Skin of body (tissue), 2 donors: ENCODE measurements around a stretch of chr13.

GRCh38 chr13:32060371-32061198 is 29.0 kb downstream of the FRY start:
- RAMPAGE, long total RNA = no peak

DNA sequence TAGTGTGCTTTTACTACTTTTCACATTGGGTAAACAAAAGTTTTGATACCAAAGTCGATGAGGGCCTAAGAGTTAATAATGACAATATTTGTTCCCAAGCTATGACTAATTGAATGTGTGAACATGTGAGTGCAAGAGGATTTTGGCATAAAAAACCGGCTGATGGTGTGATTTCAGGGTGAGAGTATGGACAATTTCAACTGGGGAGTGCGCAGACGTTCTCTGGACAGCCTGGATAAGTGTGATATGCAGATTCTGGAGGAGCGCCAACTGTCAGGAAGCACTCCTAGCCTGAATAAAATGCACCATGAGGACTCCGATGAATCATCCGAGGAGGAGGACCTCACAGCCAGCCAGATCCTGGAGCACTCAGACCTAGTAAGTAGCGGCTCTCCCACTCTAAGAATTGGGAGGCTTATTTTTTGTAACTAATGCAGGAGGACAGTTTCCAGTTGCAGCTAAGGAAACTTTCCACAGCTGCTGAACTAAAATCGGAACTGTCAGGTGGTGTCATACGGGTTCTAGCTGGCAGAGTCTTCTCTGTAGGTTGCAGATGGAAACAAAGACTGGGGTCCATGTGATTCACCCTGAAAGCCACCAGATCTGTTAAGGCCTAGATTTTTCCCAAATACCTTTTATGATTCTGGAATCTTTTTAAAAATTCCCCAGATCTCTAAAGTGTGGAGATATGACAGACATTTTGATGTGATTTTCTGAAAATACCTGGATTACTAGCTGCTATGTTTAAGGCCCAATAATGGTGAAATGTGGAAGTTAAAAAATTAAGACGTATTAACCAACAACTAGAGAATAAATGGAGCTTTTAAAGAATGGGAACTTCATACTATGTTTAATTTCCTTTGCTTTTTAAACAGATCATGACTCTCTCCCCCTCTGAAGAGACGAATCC is 53.5 kb downstream of the ZAR1L start:
- RAMPAGE, long total RNA = no peak

GRCh38 chr13:32505702-32506640 is 32.6 kb downstream of the N4BP2L2 start:
- RAMPAGE, long total RNA = no peak

- RAMPAGE, long total RNA = no peak
Measured at GRCh38 chr13:32535508-32536553, 2.8 kb downstream of the N4BP2L2 start.

DNA sequence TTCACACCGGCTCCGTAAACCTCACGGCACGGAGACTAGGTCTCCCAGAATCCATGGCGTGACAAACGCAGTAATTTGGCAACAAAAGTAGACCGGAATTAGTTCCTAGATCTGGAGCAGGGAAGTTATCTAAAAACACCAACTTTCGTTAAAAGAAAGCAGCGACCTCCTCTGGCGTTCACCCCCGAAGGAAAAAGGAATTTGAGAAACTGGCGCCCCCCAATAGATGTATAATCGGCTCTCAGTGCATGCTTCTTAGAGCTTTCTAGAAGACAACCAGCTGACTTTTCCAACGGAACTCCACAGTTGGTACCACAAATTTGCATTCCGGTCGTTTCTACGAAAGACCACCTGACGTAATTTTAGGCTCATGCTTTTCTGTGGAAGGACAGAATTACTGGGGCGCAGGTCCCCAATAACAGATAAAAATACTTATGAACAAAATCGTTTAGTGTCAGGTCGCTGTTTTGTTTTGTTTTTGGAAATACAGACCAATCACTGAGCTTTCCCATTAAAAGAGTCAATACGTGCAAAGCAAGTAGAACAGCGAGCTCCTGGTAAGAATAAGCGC is 356 bp upstream of the N4BP2L2 start:
- RAMPAGE, long total RNA = no peak

DNA sequence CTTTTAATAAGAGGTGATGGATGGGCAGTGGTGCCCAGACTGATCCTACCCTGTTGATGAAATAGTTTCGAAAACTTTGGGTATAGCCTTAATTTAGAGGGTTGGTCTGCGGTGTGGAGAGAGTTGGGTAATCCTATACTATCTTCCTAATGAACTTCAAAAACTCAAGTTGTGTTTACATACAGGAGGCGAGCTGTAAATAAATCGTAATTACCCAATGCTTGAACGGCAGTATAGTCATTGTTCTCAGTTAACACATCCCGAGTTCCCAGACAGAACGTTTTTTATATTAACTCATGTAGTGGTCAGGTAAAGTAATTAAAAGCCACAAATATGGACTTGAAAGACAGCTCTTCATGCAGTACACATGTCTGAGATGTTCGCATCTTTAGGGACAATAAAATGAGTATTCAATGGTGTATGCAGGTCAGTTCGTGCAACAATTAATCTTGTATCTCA is 1.5 kb downstream of the PDS5B start:
- RAMPAGE, long total RNA = no peak

GRCh38 chr13:32745775-32746217 is 159.5 kb downstream of the PDS5B start:
- RAMPAGE, long total RNA = no peak

- RAMPAGE, long total RNA = no peak
Measured at GRCh38 chr13:33109371-33110158, 93.3 kb downstream of the KL start.

- RAMPAGE, long total RNA = no peak
Measured at GRCh38 chr13:33186741-33187261, 98.8 kb downstream of the STARD13 start.

DNA sequence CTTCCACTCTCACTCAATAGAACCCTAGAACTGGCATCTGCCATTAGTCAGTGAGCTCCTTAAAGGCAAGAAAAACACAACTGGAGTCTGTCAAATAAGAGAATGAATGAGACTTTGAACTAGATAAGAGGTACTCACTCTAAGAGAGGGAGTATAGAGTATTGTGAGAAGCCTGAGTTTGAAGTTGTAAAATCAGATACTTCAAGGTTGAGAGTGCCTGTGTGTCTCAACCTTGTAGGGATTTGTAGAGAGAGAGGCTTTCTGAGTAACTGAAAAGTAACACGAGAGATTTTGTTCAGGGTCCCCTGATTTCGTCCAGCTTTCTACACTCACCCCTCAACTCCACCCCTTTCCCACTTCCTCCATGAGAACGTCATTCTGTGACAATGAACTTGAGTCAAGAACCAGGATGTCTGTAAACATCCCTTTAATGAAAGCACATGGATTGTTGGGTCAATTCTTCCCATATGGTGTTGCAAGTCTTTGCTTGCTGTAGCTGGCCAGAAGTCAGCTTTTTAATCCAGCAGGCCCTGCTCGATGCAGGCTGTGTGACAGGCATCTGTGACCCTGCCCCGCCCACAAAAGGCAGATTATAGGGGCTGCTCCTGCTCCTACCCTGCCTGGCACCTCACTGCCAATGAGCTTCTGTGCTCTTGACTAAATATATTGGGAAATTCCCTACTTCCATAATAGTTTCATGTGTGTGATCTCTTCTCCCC is 78.1 kb downstream of the STARD13 start:
- RAMPAGE, long total RNA = no peak

DNA sequence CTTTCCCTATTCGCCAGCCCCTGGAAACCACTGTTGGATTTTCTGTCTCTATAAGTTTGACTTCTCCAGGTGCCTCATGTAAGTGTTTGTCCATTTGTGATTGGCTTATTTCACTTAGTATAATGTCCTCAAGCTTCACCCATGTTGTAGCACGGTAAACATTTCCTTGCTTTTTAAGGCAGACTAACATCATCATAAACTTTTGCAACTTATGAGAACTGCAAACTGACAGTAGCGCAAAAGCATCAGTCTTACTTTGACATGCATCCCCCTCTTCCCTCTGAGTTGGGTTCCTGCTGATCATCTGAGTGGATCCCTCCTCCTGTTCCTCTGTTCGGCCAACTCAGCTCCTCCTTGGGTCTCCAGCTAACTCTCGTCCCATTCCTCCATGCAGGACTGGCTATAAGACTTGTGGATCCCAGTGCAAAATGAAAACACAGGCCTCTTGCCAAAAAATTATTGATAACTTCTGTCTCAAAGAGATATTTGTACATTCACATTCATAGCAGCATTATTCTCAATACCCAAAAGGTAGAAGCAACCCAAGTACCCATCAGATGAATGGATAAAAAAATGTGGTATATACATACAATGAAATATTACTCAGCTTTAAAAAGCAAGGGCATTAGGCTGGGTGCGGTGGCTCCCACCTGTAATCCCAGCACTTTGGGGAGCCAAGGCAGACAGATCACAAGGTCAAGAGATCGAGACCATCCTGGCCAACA is 64.2 kb downstream of the STARD13 start:
- RAMPAGE, long total RNA = no peak

- RAMPAGE, long total RNA = no peak
Measured at GRCh38 chr13:33286239-33286439, 584 bp upstream of the STARD13 start.

GRCh38 chr13:33447308-33447783 is 161.8 kb upstream of the STARD13 start:
- RAMPAGE, long total RNA = no peak

DNA sequence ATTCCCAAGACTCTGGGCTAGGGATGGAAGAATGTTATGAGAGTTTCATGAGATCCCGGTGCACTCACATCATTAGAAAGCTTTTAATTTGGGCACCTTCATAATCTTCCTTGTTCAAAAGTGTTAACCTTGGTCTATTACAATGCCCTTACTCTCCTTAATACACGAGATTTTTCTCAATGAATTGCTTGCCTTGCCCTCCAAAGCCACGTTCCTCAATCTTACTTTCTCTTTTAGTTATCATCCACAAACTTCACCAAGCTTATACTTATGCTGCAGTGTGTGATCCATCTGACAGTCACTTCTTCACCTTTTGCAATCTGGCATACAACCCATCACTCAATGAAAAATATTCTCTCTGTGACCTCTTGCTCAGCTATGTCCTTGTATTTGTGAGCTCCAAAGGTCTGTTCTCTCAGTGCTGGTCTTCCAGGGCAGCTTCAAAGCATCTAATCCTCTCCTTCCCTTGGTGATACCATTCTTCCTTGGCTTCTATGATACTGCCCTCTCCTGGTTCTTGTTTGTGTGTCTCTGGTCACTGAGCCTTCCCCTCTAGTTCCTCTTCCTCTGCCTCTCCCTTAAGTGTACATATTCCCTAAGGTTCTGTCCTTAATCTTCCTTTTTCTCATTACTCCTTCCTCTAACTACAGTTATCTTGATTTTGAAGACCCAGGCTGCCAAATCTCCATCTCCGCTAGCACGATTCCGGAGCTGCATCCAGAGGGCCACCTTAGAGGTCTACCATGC is 202.2 kb upstream of the STARD13 start:
- RAMPAGE, long total RNA = no peak

DNA sequence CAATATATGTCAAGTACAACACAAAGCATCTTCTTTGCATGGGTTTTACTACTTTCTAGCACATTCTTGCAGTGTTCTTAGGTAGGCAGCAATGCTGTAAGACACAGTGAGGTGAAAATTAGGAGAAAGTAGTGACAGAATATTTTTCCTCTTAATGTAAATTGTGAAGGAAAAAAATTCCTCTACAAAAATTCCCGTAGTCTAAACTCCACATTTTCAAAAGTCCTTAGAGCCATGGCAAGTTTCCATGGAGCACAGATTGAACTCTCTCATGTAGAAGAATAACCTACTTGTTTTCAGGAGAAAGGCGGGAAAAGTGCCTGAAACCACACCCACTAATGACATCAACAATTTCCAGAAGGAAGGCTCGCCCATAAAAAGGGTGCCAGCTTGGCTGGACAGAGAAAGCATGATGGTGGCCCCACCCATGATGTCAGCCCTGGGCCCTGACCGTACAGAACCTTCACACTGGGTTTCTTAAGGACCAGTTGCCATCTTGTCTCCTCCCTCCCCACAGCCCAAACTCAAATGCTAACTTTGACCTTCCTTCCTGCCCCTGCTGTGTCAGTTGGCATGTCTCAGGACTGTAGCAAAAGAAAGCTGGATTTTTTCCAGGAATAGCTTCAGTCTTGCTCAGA is 89.8 kb upstream of the RFC3 start:
- RAMPAGE, long total RNA = no peak

DNA sequence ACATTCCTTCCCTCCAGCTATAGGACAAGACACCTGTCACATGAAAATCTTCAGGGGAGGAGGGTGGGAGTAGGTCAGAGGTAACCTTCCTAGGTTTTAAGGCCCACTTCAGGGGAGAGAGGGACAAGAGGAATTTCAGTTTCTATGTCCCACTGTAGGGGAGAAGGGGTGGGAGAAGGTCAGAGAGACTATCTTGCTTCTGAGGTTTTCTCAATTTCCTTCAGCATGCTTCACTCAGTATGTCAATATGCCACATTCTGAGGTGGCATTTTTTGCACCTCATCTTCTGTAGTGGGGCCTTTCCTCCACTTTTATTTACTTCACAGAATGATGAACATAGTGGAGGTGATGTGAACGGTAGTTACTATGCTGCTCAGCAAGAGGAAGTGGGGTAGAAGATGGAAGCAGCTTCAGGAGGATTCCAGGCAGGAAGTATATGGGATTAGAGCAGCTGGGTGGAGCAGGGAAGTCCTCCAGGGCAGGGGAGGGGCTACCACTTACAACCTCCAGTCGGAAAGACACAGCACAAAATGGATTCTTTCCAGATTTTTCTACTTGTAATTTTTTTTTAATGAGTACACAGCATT is 73.0 kb upstream of the RFC3 start:
- RAMPAGE, long total RNA = no peak

DNA sequence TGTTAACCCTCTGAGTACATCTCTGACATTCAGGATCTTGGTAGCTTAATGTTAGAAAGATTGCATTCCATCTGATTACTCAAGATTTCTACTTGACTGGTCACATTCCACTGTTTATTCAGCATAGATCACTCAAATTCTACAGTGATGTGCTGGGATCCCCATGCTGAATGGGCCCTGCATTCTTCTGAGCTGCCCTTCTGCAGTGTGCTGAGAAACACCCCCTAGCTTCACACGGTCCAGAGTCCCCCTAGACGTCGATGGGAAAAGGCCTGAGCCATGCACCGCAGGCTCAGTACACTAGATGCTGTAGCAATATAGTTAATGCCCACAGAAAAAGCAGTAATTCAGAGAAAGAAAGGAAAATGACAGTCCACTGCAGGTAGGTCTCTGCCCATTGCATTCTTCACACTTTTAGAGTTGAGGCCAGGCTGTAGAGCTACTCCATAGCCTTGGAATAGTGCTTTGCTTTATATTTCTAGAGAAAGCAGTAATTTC is 295.6 kb upstream of the MAB21L1 start:
- RAMPAGE, long total RNA = no peak

DNA sequence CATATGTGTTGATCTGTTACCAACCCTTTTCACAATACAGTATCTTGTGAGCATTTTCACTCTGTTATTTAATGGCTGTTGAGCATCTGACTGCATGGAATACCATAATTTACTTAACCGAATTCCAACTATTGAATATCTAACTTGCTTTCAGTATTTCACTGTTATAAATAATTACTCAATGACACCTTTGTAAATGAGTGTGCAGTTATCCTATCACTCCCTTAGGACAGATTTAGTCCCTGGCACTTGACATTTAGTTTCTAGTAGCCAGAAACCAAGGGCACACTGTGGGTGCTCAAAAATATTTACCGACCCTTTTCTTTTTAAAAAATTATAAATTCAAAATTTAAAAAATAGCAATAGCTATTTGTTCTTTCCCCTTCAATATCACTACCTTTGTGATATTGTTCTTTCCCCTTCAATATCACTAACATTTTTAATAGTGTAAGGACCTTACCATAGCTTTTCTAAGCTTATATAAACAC is 258.8 kb downstream of the DCLK1 start:
- RAMPAGE, long total RNA = no peak

- RAMPAGE, long total RNA = no peak
Measured at GRCh38 chr13:35987833-35988540, 143.2 kb downstream of the DCLK1 start.

DNA sequence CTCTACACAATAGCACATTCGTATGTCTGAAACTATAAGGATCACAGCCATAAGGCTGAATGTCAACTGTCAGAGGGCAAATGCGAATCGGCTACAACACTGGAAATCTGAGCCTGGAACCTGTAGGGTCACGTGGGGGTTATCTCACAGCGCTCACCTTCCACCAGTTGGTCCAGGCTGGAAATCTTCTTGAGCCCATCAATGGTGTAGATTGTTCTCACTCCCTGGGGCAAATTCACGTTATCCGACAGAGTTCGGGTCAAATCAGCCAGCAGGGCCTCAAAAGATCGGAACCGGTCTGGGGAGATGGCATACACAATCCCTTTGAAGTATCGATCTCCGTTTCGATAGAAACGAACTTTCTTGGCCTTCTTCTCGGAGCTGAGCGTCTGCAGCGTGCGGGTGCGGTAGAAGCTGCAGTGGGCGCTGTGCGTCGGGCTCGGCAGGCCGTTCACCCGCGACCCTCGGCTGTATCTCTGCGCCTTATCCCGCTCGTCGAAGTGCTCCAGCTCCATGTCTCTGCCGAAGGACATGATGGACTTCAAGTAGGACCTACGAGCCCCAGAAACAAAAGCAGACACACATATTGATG is 5.5 kb downstream of the DCLK1 start:
- RAMPAGE, long total RNA = no peak